H7 (cell line): ENCODE measurements around a stretch of chr11.

DNA sequence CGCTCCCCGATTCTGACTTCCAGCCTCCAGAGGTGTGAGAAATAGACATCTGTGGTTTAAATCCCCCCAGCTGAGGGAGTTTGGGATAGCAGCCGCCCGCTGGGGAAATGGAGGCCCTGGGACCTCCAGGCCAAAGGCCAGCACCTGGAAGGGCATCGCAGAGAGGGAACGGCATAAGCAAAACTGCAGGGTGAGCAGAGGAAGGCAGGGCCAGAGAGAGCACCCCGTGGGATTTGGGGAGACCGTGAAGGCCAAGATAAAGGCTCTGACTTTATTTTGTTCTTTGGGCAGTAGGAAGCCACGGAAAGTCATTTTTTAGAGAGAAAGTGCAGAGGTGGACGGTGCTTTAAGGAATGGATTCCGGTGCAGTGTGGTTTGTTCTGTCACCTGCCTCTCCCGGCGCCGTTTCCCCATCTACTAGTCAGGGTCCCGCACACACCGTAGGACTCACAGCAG, 23.8 kb upstream of the GAL start:
- RAMPAGE, long total RNA, result no peak

DNA sequence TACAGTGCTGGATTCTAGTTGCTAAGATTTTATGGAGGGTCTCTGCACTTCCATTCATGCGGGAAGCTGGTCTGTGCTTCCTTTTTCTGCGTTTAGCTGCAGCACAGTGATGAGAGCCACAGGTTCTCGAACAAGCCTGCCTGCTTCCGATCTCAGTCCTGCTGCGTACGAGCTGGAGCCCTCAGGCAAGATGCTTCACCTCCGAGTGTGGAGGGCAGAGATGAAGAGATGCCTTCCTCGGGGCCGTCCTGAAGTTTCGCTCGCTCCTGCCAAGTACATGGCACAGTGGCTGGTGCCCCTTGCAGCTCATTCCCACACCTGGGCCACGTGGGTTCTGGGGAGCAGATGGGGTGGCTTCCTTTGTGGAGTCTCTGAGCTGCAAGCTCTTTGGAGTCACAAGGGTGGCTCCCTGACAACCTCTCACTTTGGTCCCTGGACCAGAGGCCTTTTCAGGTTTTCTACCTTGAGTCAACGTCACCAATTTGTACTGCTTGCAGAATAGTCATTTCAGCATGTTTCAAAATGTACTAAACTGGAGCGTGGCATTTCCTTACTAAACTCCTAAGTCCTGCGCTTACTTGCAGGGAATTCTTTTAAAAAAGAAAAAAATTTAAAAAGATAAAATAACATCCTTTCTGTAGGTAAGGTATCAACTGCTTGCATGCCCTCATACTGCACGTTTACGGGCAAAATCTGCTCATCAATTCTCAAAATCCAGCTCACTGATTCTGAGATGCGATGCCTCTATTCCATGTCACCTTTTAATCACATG, 19.6 kb upstream of the TESMIN start:
- RAMPAGE, long total RNA, result no peak

- RAMPAGE, long total RNA, result no peak
These were observed 10.6 kb downstream of the CPT1A start for GRCh38 chr11:68831078-68831605.

GRCh38 chr11:68933472-68934382, 30.0 kb downstream of the IGHMBP2 start:
- RAMPAGE, long total RNA, result no peak

DNA sequence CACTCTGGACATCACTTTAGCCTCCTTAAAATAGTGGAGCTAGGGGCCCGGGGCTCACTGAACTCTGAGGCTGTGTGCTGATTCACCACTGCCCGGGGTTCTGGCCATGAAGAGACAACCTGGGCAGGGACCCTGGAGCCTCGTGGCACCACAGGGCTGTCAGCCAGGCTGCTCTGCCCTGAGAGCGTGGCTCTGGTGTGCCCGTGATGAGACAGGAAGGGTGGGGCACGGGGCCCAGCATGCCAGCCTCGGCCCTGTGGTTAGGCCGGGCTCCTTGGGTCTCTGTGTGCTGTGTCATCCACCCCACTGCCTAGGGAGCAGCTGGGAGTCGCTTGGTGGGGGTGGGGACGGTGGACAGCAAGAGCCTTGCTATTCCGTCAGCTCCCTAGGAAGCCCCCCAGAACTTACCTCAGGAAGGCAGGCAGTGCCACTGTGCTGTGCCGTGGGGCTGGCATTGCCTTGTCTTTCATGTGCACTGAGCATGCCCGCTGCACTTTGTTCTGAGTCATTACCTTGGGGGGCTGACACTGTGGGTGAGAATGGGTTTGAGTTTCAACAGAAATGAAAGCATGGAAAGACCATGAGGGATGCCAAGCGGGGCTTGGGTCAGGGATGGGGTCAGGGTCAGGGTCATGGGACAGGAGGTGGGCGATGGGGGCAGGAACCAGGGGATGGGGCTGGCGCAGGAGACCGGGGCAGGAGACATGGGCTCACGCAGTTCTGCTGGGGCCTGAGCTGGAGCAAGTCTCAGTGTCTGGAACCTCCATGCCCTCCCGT, 31.8 kb downstream of the TPCN2 start:
- RAMPAGE, long total RNA, result no peak

DNA sequence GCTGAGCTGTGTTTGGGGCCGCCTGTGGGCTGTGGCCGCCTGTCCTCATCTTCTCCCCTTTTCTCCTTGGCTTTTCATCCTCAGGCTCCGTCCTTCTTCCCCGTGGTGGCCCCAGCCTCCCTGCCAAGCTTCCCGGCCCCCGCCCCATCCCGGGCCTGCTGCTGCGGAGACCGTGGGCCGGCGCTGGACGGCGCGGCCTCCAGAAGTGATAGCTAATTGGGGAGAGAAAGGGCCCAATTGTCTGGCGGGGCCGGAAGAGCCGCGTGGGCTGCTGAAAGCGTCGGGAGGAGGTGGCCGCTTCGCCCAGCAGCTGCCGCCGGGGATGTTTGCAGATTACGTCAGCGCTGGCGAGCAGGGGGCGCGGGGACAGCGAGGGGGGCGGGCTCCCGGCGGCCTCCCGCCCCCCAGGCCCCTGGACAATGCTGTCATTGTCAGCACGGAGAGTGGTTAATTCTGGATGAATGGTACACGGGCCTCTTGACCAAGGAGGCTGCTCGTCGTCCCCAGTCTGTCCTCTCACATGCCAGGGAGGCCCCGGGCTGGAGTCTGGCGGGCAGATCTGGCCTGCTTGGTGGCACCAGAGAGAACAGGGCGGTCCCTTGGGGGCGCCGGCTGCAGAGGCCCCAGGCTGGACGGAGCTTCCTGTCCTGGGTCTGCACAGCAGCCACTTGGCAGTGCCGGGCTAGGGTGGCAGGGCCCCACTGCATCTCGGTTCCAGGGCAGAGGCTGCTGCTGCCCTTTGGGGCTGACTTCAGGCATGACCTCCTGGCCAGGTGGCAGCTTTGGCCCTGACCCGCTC, 1.6 kb downstream of the SMIM38 start:
- RAMPAGE, long total RNA, result no peak

DNA sequence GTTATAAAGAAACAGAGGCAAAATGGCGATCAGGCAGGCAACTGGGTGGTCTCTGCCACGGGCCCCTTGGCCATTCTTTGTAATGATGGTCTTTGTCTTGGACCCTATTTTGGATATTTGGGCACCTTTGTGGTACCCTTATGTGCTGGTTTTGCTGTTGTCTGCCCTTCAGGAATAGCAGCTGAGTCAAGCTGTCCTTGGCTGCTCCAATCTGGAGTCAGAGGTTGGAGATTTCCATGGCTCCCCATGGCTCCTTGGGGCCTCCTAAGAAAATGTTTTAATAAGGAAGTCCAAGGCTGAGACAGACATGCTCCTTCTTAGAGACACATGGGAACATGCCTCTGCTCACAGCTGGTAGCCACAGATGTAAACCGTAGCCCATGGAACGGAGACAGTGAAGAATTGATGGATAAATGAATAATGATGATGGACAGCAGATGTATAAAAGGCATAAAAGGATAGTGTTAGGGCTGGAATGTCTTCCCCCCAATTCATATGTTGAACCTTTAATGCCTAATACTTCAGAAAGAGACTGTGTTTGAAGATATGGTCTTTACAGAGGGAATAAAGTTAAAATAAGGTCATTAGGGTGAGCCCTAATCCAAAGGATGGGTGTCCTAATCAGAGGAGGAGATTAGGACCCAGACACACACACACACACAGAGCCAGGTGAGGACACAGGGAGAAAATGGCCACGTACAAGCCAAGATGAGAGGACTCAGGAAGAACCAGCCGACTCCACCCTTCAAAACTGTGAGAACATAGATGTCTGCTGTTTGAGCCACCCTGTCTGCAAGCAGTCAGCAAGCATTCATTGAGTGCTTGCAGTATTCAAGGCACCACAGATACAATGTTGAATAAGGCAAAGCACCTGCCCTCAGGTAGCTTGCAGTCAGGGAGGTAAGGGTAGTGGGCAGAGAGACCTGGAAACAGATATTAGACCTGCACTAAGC, 5.8 kb downstream of the SMIM38 start:
- RAMPAGE, long total RNA, result no peak

DNA sequence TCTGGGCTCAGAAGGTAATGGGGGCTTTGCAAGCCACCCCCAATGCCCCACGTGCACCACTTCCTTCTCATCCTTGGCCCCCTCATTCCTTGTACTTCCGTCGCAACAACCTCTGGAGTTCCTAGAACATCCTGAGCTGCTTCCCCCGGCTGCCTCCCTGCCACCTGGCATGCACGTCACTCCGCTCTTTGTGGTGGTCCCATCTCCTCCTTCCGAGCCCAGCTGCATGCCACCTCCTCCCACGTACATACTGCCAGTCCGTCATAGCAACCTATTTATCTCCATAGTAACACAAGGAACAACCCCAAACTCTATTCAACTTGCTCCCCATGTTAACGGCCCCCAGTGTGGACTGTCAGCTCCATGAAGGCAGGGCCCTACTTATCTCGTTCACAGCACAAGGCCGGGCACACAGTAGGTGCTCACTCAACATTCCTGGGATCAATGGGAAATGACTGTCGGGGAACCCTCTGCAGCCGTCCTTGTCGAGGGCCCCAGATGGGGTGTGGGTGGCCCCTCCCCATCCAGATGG, 4.0 kb downstream of the MYEOV start:
- RAMPAGE, long total RNA, result no peak

DNA sequence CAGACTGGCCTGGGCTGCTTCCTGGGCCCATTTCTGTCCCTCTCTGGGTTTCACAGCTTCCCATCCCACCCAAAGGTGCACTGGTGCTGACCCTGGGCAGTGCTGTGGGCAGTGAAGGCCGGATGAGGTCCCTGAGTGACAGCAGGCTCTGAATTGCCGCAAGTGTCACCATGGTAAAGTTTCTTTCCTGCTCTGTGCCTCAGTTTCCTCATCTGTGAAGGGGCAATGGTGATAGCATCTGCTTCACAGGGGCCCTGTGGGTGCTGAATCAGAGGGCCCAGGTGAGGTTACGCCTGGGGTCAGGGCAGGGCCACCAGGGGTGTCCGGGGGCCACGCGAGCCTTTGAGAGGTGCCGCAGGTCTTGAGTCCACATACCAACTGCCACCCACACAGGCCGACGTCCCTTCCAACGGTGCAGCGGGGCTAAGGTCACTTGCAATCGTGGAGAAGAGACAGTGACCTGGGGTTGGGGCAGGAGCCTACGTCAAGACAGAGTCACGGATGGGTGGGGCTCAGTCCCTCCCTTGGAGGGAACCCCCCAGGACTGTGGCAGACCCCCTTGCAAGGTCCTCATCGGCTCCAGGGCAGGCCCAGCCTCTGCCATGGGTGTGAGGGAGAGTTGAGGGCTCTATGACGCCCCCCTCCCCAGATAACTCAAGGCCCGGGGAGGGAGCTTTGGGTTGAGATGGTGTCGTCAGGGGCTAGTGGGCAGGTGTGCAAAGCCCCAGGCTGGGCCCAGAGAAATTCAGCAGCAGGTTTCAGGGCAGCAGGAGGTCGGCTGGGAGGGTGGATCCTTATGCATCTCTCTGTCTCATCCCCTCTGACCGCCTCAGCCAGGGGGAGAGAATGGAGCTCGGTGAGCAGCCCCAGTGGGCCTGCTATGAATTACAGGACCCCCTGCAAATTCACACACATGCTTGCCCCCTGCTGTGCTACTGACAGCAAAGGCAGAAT, 59.8 kb downstream of the MYEOV start:
- RAMPAGE, long total RNA, result no peak

- RAMPAGE, long total RNA, result no peak
These were observed 123.3 kb downstream of the MYEOV start for GRCh38 chr11:69417144-69417700.

- RAMPAGE, long total RNA, result no peak
These were observed 146.5 kb upstream of the CCND1 start for GRCh38 chr11:69494390-69494899.

GRCh38 chr11:69918720-69919243, 99.6 kb upstream of the FGF3 start:
- RAMPAGE, long total RNA, result no peak

DNA sequence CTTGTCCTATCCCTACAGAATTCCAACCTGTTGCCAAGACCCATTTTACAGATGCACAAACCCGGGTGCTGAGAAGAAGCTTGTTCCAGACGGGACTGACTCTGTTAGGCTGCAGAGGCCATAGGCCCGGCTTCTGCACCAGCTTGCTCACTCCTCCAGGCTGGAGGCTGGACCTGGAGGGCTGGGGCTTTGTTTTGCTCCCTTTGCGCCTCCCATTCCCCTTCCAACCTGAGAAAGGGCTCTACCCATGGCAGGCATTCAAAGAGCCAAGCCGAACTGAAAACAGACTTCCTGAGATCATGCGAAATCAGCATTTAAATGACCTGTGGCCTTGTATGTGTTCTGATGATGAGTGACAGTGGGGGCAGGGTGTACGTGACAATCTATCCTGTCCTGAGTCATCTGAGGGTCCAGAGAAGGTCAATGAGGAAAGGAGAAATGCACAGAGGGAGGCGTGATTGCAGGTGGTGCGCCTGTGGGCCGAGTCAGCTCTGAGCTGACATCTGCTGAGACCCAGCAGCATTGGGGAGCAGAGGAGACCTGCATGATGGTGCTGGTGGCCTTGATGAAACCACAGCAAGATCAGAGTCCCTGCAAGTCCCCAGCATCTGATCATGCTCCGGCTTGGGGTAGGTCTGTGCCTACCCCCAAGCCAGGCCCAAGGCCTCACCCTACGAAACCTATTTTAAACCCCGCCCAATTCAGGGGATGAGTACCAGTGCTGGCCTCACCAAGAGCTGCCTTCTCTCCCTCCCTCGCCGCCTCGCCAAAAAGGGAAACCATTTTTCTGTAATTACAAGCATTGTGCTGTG, 95.3 kb upstream of the ANO1 start:
- RAMPAGE, long total RNA, result no peak

- RAMPAGE, long total RNA, result no peak
These were observed 90.0 kb upstream of the ANO1 start for GRCh38 chr11:69987845-69988881.

DNA sequence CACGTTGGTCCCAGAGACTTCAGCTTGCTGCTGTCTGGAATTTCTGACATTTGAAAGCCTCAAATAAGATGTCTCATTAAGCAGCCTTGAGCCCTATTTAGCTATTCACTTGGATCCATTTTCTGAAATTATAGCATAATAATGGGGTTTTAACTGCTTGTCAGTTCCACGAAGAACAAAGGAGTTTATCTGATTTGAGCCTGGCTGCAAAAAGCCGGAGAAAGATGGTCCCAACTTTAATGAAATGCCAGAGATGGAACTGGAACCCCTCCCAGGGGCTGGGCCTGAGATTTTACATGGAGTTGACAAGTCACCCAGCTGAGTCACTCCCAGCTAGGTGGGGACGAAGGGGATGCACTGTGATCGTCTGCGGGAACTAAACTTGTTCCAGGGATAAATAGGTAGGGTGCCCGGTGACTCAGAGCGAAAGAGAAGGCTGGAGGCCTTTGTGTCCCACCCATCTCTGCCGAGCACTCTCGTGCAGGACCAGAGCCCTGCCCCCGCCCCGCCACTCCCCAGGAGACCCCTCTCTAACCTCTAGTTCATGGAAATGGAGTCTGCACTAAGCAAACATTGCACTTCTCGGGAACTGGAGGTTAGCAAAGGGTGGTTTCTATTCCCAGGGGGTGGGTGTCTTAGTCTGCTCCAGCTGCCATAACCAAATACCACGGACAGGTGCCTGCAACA, 60.9 kb upstream of the FADD start:
- RAMPAGE, long total RNA, result no peak

GRCh38 chr11:70212251-70212805, 9.2 kb downstream of the FADD start:
- RAMPAGE, long total RNA, result no peak

GRCh38 chr11:70343532-70344079, 54.7 kb upstream of the CTTN start:
- RAMPAGE, long total RNA, result no peak

DNA sequence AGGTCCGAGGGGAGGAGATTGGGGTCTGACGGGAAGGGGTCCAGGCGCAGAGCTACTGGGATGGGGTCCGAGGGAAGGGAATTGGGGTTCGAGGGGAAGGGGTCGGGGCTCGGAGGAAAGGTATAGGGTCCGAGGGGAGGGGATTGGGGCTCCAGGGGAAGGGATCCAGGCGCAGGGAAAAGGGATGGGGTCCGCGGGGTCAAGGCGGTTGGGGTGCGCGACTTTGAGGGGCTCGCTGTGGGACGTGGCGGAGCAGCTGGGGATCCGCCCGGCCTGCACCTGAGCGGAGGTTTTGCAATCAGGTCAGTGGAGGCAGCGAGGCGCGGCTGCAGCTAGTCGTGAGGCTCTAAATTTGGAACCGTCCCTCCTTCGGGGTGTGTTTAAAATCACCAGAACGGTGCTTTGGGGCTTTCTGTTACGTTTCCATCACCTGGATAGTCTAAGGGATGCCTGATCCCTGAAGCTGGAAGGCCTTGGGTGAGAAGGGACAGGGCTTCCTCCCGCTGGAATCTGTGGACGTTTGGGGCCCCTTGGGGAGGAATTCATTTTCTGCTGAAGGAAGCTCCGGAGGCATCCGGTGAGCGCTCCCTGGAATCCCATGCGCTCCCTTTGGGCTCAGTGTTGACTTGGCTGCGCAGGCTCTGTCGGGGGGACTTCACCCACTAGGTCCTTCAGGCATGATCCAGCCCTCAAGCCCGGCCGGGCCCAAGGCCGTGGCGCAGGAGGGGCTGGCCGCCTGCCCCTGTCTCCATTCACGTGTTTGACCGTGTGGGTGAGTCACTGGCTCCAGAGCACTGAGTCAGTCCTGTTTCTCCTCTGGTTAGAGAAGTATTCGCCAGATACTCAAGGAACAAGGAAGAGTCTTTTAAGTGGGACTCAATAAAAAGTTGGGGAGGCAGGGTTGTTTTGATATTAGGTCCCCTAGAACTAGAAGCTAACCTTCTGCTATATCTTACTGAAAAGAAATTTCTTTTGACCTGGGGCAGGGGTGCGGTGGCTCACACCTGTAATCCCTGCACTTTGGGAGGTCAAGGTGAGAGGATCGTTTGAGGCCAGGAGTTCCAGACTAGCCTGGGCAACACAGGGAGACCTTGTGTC, 1.2 kb downstream of the CTTN start:
- RAMPAGE, long total RNA, result no peak

GRCh38 chr11:70400521-70401176, 2.3 kb downstream of the CTTN start:
- RAMPAGE, long total RNA, result no peak

DNA sequence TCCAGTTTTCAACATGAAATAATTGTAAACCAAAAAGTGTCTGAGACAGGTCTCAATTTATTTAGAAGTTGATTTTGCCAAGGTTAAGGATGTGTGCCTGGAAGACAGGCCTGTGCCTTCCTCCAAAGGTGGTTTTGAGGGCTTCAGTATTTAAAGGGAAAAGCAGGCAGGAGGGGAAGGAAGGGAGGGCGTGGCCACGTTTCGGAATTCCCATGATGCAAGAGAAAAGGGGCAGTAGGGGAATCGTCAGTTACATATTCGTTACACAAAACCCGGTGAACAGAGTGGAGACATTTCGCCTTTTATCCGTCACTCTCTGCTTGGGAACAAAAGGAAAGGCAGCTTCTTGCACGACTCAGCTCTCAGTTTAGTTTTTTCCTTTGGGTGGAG, 57.2 kb downstream of the CTTN start:
- RAMPAGE, long total RNA, result no peak